Placental pericyte (primary cell): ENCODE results near the genes TRPC6 and MMP8.

DNA sequence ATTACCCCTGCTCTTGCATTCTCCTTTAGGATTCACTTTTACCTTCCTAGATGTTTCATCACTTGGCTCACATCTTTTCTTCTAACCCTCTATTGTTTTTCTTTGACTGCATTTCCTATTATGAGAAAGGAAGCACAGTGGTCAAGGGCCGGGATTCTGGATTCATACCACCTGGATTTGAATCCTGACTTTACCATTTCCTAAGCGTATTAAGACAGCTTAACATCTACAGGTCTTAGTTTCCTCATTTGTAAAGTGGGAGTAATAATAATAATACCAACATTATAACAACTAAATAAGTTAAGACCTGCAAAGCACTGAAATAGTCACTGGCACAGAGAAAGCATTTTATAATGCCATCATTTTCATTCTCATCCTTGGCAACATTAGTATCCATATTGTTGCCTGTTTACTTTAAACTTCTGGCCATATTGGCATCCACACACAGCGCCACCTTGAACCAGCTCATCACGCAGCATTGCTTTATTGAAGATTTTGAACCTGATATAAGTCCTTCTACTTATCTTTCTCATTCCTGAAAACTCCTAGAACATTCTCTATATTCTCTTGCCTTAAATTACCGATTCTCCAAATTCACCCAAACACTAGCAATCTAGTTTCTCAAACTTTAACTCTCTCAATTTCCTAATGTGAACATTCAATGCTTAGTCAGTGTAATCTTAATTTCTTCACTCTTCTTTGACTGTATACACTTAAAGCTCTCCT is 6.5 kb downstream of the PGR start:
- CAGE, long polyA plus RNA = no peak

DNA sequence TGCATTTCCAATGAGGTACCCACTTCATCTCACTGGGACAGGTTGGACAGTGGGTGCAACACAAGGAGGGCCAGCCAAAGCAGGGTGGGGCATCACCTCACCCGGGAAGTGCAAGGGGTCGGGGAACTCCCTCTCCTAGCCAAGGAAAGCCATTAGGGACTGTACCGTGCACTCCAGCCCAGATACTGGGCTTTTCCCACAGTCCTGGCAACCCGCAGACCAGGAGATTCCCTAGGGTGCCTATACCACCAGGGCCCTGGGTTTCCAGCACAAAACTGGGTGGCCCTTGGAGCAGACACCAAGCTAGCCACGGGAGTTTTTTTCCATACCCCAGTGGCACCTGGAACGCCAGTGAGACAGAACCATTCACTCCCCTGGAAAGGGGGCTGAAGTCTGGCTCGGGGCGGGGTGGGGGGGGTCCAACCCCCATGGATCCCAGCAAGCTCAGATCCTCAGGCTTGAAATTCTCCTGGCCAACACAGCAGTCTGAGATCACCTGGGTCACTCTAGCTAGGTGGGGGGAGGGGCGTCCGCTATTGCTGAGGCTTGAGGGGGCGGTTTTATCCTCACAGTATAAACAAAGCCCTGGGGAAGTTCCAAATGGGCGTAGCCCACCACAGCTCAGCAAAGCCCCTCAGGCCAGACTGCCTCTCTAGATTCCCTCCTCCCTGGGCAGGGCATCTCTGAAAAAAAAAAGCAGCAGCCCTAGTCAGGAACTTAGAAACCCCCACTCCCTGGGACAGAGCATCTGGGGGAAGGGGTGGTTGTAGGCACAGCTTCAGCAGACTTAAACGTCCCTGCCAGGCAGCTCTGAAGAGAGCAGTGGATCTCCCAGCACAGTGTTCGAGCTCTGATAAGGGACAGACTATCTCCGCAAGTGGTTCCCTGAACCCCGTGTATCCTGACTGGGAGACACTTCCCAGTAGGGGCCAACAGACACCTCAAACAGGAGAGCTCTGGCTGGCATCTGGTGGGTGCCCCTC is 16.9 kb downstream of the TRPC6 start:
- CAGE, long polyA plus RNA = no peak

DNA sequence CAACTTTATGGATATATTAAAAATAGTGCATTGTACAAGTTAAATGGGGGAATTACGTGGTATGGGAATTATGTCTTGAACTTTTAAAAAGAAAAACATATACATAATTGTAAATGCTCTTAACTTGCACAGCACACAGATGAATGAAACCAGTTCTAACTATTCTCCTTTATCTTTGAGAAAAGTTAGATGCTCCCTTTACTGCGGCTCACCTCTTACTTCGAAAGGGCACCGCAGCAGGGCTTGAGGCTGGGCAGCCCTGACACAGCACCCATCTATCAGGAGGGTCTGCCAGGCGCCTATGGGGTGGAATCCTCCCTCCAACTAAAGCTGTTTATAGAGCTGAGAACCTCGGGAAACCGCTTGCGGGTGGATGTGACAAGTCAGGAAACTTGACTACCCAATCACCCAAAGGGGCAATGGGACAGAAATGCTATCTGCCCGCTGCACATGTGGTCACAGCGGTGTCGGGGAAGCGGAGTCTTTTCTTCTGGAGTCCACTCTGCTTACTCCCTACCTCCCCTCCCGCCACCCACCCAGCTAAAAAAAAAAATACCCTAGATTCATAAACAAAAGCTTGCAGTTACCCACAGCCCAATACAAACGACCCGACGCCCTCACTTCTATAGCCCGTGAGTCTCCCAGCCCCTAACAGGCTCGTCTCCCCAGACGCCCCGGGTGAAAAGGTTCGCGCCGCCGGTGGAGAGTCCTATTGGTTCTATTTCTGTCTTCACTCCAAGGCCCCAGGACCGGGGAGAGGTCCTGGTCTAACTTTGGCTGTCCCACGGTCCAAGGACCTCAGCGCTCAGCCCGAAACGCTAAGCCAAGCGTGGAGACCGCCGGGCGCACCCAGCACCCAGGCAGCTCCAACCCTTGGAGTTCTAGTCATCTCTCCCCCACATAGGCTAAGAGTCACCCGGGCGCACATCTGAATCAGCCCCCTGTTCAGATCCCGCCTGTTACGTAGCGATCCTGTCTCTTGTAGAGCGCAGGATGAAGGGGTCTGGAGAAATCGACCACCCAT is 1.5 kb downstream of the TRPC6 start:
- CAGE, long polyA plus RNA = no peak

DNA sequence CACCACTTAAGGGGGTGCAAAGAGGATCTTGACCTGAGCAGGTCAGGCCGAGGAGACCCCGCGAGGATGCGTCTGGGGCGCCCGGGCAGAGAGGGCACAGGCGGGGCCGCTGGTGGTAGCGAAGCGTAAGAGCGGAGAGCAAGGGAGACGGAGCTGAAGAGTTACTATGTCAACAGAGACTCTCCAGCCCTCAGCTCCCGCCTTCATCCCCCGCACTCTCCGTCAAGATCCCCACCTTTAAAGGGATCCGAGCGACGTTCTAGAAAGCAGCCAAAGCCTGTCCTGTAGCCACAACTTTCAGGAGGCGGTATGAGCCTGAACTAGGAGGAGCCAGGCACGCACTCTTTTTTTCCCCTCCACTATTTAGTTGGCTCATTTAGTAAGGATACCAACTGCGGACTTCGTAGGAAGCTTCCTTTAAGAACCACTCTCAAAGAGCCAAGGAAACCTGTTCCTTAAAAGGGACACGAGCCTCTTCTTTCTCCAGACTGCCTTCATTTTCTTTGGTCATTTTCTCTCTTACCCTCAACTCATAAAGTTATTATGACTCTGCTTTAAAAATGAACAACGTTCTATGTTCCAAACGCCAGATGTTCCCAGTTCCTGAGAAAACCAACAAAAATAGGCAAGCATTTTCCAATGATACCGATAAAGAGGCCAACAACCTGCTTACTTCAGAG is at the start of gene TRPC6:
Gene TRPC6, minus strand, starts transcription at position 311 of the 680 bp plus-strand sequence.
- CAGE, long polyA plus RNA = no peak

GRCh38 chr11:101914396-101914777 is 423 bp upstream of the CEP126 start:
- CAGE, long polyA plus RNA = no peak

GRCh38 chr11:102010985-102011586 is 36.2 kb upstream of the CFAP300 start:
- CAGE, long polyA plus RNA = no peak

DNA sequence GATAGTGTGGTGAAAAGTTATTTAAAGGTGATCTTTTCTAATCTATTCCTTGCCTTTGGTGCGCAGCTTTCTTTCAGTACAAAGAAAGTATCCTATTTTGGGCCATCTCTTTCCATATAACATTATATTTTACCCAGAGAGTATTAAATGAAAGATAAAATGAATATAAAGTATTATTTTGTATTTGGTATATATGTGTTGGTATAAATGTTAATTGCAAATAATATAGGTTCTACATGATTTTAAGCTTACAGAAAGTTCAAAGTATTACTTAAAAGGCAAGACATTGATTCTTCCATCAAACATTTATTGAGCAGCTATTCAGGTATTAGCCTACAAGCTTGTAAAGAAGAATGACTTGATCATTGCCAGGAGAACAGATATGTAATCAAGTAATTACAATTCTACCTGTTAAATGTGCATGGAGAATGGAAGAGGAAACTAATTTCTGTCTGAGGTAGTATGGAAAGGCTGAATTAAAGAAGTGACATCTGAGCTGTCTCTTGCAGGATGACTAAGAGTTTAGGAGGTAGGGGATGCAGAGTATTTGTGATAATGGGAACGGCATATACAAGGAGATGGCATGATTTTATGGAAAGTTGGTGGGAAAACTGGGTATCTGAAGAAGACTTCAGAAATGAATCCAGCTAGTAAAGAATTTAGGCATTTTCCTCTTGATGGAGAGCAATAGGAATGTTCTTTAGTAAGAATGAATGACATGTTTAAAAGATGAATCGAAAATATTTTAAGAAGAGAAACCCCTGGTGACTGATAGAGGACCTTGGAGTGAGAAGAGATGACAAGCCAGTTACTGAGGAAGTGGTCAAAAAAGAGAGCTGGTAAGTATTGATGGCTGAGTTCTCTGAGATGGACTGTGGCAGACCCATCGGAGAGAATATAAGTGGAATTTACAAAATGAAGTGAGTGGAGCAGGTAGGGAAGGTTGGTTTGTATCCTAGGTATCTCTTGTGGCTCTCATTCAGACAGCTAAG is 72.7 kb downstream of the YAP1 start:
- CAGE, long polyA plus RNA = no peak

DNA sequence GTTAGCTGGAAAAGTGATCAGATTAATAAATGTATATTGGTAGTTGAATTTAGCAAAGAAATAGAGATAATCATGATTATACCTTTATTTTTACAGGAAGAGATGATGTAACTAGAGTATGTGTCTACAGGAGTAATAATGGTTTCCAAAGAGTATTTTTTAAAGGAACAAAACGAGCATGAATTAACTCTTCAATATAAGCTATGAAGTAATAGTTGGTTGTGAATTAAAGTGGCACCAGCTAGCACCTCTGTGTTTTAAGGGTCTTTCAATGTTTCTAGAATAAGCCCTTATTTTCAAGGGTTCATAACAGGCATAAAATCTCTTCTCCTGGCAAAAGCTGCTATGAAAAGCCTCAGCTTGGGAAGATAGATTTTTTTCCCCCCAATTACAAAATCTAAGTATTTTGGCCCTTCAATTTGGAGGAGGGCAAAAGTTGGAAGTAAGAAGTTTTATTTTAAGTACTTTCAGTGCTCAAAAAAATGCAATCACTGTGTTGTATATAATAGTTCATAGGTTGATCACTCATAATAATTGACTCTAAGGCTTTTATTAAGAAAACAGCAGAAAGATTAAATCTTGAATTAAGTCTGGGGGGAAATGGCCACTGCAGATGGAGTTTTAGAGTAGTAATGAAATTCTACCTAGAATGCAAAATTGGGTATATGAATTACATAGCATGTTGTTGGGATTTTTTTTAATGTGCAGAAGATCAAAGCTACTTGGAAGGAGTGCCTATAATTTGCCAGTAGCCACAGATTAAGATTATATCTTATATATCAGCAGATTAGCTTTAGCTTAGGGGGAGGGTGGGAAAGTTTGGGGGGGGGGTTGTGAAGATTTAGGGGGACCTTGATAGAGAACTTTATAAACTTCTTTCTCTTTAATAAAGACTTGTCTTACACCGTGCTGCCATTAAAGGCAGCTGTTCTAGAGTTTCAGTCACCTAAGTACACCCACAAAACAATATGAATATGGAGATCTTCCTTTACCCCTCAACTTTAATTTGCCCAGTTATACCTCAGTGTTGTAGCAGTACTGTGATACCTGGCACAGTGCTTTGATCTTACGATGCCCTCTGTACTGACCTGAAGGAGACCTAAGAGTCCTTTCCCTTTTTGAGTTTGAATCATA is 85.5 kb upstream of the BIRC3 start:
- CAGE, long polyA plus RNA = no peak

DNA sequence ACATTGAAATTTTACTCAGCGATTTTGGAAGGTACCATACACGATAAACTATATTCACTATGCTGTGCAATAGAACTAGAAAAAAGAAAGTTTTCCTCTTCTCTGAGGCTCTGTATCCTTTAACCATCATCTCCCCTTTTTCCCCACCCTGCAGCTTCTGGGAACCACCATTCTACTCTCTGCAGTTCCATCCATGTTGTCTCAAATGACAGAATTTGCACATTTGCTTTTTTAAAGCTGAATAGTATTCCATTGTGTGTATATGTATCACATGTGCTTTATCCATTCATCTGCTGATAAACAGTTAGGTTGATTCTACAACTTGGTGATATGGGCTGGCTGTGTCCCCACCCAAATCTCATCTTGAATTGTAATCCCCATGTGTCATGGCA is 21.2 kb downstream of the TMEM123 start:
- CAGE, long polyA plus RNA = no peak

GRCh38 chr11:102451588-102452468 is 737 bp downstream of the TMEM123 start:
- CAGE, long polyA plus RNA = no peak

DNA sequence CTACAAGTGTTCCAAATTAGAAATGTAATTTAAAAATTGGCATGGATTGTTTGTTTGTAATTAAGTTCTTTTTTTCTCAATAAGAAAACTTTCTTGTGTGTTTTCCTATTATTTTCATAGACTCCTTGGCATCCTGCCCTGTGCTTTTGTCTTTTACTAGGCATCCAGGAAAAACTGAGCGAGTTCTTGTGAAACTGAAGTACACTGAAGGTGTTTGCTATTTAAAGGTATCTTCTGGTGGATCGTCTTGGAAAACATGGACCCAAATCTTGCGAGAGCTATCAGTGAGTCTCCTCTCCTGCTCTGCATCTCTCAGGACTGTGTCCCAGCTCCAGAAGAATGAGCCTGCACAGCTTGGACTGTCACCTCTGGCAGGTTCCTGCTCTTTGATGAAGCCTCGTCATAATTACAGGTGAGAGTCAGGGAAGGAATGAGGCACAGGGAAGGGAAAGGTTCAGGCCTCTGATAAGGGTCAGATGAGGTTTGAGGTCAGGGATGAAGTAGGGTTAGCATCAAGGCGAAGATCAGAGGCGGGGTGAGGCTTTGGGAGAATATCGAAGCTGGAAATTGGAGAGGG is 18.0 kb downstream of the MMP20 start:
- CAGE, long polyA plus RNA = no peak

- CAGE, long polyA plus RNA = no peak
Measured at GRCh38 chr11:102615661-102616180, 9.4 kb downstream of the MMP20 start.

GRCh38 chr11:102724619-102725112 is at the start of gene MMP8:
Gene MMP8, minus strand, starts transcription at chr11:102724954.
- CAGE, long polyA plus RNA = no peak

- CAGE, long polyA plus RNA = no peak
Measured at GRCh38 chr11:102924834-102925532, 30.5 kb downstream of the MMP13 start.

DNA sequence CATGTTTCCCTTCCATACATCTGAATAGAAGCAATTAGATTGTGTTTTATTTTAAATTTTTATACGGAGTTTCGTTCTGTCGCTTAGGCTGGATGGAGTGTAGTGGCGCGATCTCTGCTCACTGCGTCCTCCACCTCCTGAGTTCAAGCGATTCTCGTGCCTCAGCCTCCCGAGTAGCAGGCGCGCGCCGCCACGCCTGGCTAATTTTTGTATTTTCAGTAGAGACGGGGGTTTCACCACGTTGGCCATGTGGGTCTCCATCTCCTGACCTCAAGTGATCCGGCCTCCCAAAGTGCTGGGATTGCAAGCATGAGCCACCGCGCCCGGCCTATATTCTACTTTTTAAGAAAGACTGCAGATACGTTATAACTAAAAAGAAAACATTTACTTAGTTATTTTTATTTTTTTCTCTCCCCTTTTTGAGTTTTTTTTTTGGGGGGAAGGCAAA is 781 bp downstream of the DYNC2H1 start:
- CAGE, long polyA plus RNA = no peak

DNA sequence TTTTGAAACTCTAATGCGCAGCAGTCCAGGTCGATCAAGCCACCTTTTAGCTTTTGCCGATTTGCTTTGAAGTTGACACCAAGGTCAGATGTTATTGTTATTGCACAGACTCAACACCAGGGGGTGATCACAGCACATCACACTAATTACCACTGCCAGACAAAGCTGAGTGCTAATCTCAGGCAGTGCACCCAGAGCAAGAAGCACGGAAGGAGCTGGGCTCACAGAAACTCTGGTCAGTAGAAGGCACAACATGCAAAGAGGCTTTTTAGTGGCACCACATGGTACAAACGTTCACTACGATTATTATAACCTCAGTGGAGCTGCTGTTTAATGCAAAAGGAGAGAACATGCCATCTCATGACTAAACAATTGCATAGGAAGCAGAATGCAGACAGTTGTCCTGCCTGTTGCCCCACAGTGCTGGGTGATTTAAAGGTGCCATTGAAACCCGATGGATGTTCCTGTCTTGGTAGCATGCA is 354.0 kb upstream of the DDI1 start:
- CAGE, long polyA plus RNA = no peak

- CAGE, long polyA plus RNA = no peak
Measured at GRCh38 chr11:103738628-103739752, 297.4 kb upstream of the DDI1 start.

GRCh38 chr11:104163036-104163792 is 733 bp downstream of the PDGFD start:
- CAGE, long polyA plus RNA = no peak

- CAGE, long polyA plus RNA = no peak
Measured at GRCh38 chr11:104968883-104969796, 766 bp upstream of the CASP4 start.

GRCh38 chr11:105100087-105100704 is 39.4 kb downstream of the CARD18 start:
- CAGE, long polyA plus RNA = no peak